ENCODE results near the genes PLSCR2 and GYG1.

GRCh38 chr3:146199608-146200294 is 38.8 kb upstream of the PLOD2 start:
- RAMPAGE, long total RNA: no peak
- RRBS: no CpG with 5 or more reads among the region's 6 CpGs

- RAMPAGE, long total RNA: no peak
- RRBS: no CpG with 5 or more reads among the region's 4 CpGs
Measured at GRCh38 chr3:146339264-146339595, 88.3 kb upstream of the PLSCR4 start.

- RAMPAGE, long total RNA: no peak
- RRBS: 4% methylated on average over 5 of the region's 65 CpGs
Measured at GRCh38 chr3:146469009-146470314, at the start of gene PLSCR2. Gene PLSCR2, minus strand, starts transcription at chr3:146469561.

- RAMPAGE, long total RNA: no peak
- RRBS: 3% methylated on average over 3 of the region's 19 CpGs
Measured at GRCh38 chr3:147389389-147390336, 16.7 kb downstream of the ZIC4 start.

DNA sequence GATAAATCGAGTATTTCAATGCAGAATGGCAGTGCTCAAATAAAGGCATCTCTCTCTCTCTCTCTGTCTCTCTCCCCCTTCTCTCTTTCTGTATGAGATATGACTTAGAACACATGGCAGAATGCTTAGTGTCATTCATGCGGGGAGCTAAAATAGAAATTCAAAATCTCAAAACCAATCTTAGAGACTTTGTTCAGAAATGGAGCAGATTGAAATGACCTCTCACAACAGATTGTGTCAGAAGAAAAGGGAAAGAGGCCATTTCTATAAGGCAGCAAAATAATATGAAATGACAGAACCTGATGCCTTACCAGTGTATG is 596.1 kb upstream of the AGTR1 start:
- RAMPAGE, long total RNA: no peak
- RRBS: no CpG with 5 or more reads among the region's 2 CpGs

DNA sequence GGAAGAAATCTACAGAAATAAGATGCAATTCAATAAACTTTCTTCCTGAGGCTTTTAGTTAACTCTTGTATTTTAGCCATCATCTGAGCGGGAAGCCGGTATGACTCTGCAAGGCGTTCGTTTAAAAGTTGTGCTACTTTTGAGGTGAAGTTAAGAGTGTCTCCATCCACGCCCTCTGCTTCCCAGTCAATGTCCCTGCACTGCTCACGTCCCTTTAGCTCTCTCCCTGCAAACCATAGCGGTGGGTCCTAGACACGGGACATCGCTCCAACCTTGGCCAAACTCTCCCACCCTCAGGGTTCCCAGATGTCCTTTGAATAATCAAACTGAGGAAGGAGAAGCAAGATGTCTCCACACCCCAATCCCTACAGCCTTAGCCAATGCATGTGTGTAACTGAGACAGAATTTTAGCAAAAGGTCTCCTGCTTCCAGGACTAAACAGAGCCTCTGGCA is 726 bp downstream of the AGTR1 start:
- RAMPAGE, long total RNA: no peak
- RRBS: no CpG with 5 or more reads among the region's 9 CpGs

DNA sequence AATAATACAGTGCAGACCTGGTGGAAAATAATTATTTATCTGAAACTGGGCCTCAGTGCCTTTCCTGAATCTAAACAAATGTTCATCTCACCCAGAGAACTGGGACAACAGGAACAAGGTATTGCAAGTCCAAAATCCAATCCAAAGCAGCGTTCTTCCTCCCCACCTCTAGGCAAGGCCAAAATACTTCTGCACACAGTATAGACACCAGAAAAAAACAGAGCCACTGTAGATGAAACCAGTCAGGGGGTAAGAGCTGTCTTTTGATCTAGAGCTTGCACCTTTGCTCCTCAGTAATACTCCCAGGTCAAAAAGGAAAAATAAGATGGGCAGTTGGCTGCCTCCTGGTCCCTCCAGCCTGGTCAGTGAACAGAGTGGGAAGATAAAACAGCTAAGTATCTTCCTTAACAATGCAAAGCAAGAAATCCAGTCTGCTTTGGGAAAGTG is 14.6 kb downstream of the AGTR1 start:
- RAMPAGE, long total RNA: no peak
- RRBS: no CpG with 5 or more reads among the region's 1 CpG

DNA sequence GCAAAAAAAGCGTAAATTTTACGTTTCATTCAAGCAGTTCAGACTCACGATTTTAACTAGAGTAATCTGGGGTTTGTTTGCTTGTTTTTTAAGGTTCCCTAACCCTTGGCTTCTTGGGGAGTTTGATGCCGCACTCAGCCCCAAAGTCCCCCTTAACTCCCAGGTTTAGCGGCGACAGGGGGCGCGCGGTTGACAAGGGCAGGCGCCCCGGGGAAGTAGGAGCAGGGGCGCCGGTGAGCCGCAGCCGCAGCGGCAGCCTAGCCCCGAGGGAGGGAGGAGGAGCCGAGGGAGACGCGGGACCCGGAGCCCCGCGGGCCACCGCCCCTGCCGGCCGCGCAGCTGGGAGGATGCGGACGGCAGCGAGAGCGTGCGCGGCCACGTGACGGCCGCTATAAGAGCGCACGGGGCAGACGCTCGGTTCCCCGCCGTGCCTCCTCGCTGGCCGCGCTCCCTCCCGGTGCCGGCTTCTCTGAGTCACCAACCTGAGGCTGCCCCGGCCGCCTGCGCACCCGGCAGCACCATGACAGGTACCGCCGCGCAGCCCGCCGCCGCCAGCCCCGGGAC is at the start of gene GYG1:
TSS of gene GYG1 (plus strand) at position 420 of the 564 bp plus-strand sequence.
- RAMPAGE, long total RNA: start-site peak on the plus strand centred at position 413 of the sequence, 191 bp wide, 298 and 53 reads in 2 replicates
- RRBS: 1% methylated on average over 13 of the region's 58 CpGs

DNA sequence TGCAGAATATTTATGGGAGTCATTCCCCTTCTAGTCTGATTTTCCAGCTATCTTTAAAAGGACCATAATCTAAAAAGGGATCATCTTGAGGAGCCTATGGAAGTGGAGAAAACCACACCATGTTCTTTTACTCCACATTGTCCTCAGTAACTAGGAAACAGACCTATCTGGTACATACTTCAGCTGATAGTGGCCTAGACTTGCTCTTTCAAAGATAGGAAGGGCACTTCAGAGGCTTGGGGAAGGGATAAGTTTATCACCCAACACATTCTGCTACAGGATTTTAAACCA is 35.5 kb downstream of the CP start:
- RAMPAGE, long total RNA: no peak

GRCh38 chr3:149188010-149188426 is 33.6 kb downstream of the CP start:
- RAMPAGE, long total RNA: no peak

GRCh38 chr3:149218945-149219498 is 2.6 kb downstream of the CP start:
- RAMPAGE, long total RNA: no peak
- RRBS: no CpG with 5 or more reads among the region's 1 CpG

GRCh38 chr3:149384753-149385440 is 7.4 kb upstream of the TM4SF1 start:
- RAMPAGE, long total RNA: no peak
- RRBS: no CpG with 5 or more reads among the region's 9 CpGs

GRCh38 chr3:149518673-149519497 is 44.4 kb downstream of the TM4SF4 start:
- RAMPAGE, long total RNA: no peak
- RRBS: no CpG with 5 or more reads among the region's 5 CpGs

- RAMPAGE, long total RNA: no peak
- RRBS: no CpG with 5 or more reads among the region's 4 CpGs
Measured at GRCh38 chr3:149541684-149542305, 67.3 kb downstream of the TM4SF4 start.

GRCh38 chr3:149572576-149573199 is 85.1 kb downstream of the WWTR1 start:
- RAMPAGE, long total RNA: no peak
- RRBS: no CpG with 5 or more reads among the region's 7 CpGs

- RAMPAGE, long total RNA: no peak
- RRBS: no CpG with 5 or more reads among the region's 1 CpG
Measured at GRCh38 chr3:149656197-149656395, 1.7 kb downstream of the WWTR1 start.

- RAMPAGE, long total RNA: no peak
- RRBS: no CpG with 5 or more reads among the region's 7 CpGs
Measured at GRCh38 chr3:149710522-149710820, 41.8 kb downstream of the COMMD2 start.

- RAMPAGE, long total RNA: no peak
- RRBS: no CpG with 5 or more reads among the region's 2 CpGs
Measured at GRCh38 chr3:149924252-149924916, 46.3 kb downstream of the PFN2 start.

GRCh38 chr3:150238342-150238968 is 169.6 kb upstream of the TSC22D2 start:
- RAMPAGE, long total RNA: no peak
- RRBS: no CpG with 5 or more reads among the region's 8 CpGs

GRCh38 chr3:150250835-150251842 is 157.0 kb upstream of the TSC22D2 start:
- RAMPAGE, long total RNA: no peak
- RRBS: no CpG with 5 or more reads among the region's 4 CpGs

Measured in epithelial cell of proximal tubule (primary cell).